Neuron (in vitro differentiated cells): ENCODE measurements around a stretch of chr4.

- PRO-cap = no peak
These were observed 8.1 kb upstream of the MRPL1 start for GRCh38 chr4:77854259-77855285.

- PRO-cap = no peak
These were observed 1.2 kb upstream of the MRPL1 start for GRCh38 chr4:77861430-77861885.

- PRO-cap = no peak
These were observed 421 bp upstream of the ANXA3 start for GRCh38 chr4:78551189-78551508.

DNA sequence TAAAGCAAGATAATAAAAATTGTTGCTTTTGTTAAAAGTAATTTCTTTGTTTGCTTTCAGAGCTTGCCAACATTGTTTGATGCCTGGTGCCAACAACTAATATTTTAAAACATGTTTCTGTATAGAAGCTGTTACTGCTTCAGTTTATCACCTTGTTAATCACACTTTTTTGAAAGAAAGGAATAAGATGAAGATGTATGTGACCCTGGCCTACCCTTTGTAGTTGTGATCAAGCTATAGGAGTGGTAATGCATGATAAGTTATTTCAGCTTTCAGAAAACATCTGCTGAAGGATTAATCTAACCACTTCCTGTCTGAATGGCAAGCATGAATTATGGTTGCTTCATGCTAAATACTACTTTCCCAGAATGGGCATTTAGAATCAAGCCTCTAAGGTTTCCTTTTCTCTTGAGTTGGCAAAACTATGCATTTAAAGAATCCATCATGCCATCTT lies 58.9 kb downstream of the ANXA3 start:
- PRO-cap = no peak

DNA sequence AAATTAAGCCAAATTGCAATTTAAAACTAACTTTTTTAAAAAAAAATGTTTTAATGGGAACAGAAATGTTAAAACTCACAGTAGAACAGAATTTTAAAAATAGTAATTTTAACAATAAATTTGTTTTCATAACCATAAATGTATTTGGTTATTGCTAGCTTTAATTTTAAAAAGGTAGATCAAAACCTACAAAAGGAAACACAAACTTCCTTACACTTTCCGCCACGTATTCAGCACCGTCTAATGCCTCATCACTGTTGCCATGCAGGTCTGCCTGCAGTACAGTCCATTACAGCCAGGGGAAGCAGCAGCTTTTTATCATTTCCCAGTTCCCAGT lies 93.0 kb downstream of the ANXA3 start:
- PRO-cap = no peak

DNA sequence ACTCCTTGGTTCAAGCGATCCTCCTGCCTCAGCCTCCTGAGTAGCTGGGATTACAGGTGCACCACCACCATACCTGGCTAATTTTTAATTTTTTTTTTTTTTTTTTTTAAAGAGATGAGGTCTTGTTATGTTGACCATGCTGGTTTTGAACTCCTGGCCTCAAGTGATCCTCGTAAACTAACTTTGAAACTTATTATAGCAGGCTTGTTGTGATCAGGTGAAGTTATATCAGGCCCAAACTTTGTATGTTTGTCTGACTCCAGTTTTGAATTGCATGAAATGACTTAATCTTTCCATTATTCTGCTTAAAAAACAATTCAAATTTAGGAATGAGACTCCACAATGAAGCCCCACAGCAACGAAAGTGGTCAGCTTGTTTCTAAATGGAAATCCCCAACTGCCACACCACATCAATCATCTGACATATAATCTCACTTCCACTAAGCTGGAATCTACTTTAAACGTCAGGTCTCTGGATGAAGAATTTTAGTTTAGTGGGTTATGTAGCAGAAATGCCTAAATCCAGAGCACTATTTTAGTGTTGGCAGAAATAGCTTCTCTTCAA lies 1.9 kb upstream of the BMP2K start:
- PRO-cap = no peak

DNA sequence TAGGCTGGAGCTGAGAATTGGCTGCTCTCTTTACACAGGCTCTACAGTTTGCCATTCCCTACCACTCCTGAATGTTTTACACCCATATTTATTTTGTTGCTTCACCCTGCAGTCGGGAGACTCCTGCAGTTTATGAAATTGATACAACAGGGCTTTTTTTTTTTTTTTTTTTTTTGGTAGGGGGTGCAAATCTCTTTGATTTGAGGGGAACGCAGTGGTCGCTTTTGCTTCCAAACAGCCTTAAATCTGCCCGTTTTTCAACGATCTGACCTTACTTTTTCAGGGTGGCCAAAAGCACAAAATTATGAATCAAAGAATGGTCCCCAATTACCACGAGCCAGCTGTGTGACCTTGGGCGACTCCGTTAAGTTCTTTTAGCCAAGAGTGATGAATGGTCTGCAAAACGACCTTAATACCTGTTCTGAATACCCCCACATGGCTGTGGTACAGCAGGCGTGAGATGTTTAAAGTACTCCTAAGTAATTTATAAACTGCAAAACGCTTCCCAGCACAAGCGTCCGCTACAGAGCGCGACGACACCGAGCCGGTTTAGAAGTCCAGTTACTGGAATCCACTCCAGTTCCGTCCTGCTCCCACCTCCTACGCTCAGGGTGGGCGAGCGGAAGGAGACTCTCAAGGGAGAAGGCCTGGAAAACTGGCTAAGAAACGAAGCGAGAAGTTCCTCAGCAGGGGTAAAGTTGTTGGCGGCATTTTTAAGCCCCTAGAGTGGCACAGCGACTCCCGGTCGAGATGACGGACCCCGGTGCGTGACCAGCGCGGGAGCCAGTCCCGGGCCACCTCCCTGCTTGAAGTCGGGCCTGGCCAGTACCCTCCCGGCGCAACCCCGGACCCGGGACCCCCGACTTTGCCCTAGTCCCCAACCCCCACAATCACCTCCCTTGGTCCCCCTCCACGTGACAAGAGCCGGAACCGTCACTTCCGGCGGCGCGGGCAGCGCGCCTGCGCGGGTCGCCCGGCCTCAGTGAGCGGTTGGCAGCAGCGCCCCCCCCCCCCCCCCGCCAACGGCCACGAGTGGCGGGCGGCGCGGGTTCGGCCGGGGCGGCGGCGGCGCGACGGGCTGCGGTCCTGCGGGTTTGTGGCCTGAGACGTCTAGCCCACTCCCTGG lies 748 bp upstream of the BMP2K start:
- PRO-cap = bidirectional peak, plus-strand start at position 936 of the sequence, minus-strand start at position 867 of the sequence

- PRO-cap = no peak
These were observed 66.0 kb downstream of the PAQR3 start for GRCh38 chr4:78873100-78873683.

- PRO-cap = no peak
These were observed 33.3 kb downstream of the PAQR3 start for GRCh38 chr4:78905736-78906444.

- PRO-cap = no peak
These were observed 28.8 kb downstream of the PAQR3 start for GRCh38 chr4:78910153-78911208.

GRCh38 chr4:79197331-79197620 lies 128.6 kb downstream of the NAA11 start:
- PRO-cap = bidirectional peak, plus-strand start at chr4:79197564, minus-strand start at chr4:79197432

DNA sequence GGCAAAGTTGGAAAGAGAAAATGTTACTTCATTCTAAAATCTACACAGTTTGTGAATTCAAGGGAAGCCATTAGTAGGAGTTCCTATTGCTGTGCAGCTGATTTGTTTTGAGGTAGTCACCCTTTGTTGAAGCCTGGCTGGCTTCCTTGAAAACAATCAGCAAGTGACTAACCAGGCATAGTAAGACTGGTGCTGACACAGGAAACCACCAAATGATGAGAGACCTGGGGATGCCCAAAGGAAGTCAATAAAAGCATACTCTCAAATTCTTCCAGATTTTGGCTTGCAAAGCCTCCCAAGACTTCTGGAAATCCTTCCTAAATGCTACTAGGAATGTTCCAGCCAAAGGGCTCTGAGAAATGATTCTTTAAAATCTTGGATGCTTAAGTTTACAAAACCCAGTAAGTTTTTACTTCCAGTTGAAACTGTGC lies 23.9 kb upstream of the PRDM8 start:
- PRO-cap = no peak

DNA sequence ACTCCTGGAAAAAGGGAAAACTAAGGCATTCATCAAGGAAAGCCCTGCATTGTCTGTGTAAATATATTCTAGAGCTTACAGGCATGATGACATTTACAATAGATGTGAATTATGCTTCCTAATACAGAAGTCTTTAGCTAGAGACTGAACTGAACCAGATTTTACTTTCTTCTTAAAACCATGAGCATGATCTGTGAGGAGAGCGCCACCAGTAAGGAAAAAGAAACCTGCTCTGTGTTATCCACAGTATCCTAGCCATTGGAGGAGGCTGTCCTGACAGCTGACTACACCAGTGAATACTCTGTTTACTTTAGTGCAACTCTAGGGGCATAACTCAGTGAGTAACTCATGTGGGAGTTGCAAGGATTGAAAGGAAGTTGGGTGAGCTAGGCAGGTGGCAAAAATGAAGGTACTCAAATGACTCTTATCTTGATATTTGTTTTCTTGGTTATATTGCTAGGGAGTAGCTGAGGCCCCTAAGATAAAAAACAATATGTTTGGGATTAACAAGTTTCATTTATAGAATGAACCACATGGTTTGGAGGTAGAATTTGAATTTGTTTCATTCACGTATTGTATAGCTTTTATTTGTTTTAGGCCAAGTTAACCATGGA lies 2.3 kb downstream of the BMP3 start:
- PRO-cap = no peak

DNA sequence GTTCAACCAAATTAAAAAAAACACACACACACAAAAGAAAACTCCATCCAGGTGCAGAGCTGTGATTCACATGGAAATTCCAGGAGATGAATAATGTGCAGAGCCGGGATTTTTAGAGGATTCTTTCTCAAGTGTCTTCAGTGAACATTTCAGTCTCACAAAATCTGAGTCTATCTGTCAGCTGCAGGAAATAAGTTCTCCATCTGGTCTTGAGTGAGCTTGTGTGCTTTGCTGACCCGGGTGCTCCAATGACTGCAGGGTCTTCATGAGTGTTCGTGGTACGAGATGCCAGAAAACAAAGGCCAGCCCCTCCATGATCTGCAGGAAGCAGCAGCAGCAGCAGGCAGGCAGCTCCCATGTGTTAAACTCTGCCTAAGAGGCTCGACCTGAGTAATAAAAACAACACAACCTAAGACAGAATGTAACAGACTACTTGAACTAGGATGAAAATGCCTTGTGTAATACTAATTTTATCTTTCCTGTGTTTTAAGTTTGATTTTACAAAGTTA lies 44.2 kb downstream of the RASGEF1B start:
- PRO-cap = unidirectional peak, minus-strand start at position 256 of the sequence

GRCh38 chr4:81663979-81664390 lies 192.3 kb upstream of the RASGEF1B start:
- PRO-cap = no peak

DNA sequence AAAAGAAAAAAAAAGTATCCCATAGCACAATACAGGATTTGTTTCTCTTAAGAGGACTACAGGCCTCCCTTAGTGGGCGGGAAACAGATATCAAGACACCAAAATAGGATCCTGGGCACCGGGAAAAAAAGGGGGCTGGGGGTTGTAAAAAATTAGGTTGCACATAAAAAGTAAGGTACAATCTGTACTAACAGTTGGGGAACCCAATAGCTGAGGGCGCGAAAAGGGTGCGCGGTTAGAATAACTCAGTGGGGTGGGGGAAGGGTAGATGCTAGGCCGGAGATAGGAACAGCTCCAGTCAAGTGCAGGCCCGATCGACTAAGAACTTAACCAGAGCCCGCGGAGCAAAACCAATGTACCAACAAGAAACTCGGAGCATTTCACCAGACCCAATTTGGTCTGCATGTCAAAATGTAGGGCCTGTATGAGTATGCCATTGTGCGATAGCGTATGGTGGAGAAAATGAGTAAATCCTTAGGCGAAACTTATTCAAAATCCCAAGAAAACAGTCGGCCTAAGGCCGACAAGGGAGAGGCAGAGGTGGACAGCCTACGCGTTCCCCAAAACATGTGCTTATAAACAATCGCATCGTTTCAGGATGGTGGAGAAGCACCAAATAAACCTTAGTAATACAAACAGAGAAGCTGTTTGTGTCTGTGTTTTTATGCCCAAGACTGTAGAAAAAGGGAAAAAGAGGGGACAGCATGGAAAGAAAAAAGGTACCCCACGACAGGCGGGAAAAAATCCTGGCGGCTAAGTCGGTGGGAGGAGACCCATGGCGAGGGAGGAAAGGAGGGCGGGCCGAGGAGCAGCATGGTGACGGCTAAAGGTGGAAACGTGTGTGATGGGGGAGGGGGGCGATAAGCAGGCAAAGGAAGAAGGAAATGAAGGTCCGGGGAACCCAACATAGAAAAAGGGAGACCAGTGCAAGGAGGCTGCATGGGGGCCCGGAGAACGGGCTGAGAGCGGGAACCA lies 1.1 kb downstream of the HNRNPD start:
- PRO-cap = no peak

GRCh38 chr4:82626493-82626881 lies 64.7 kb upstream of the TMEM150C start:
- PRO-cap = no peak

DNA sequence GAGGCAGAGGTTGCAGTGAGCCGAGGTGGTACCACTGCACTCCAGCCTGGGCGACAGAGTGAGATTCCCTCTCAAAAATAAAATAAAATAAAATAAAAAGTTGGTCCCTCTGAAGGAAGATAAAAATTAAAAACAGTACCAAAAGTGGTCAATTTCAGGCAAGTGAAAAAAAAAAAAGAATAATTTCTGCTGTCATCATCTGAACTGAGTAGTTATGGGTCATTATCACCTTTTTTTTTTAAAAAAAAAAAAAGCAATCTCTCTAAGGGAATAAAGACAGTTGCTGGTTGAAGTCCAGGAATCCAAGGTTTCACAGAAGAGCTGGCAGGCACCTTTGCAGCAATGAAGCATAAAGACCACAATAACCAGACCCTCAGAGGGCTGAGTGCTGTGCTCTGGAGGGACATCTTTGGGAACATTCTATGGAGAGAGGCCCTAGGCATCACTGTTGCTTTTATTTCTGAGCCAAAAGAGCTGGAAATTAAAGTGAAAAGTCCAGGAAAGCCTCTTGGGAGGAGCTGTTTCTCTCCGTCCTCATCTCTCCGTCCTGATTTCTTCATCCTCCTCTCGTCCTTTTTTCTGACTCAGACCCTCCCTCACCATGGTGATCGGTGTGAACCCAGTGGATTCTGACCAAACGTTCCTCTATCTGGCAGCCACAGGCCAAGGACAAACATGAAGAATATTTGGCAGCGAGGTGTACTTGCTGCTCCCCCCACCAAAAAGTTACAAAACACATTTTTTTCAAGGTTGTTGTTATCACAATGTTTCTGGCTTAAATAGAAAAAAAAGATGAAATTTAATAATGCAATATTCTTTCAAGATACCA lies 80.5 kb downstream of the SCD5 start:
- PRO-cap = no peak

DNA sequence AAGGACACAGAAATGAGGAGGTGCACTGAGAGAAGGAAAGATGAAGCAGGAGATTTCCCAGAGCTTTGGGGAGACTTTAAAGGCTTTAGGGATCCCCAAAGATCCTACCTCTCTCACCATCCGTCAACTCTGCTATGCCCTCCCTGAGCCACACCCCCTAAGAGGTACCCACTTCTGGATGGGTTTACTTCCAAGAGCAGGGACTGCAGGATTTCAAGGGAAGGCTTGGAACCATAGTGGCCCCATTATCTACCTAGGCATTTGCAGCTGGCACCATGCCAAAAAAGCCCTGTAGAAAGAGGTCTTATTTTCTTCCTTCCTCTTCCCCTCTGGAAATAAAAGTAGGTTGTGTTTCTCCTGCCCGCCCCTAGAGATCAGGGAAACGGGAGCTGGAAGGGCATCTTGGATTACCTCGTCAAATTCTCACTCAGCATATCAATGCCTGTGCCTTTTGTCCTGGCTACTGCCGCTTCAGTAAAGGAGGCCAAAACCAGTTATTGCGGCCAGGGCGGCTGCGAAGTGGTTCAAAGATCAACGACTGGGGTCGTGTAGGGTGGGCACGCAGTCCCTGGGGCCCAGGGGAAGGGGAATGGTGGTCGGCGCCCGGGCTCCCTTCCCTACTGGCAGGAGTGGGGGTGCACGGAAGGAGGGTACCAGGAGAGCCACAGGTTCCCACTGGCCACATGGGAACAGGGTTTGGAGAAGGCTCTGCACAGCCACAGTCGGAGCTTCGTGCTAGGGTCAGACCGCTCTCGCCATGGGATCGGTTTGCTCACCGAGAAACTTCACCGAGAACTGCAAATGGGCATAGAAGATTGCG lies 1.5 kb downstream of the SCD5 start:
- PRO-cap = bidirectional peak, plus-strand start at position 497 of the sequence, minus-strand start at position 425 of the sequence

DNA sequence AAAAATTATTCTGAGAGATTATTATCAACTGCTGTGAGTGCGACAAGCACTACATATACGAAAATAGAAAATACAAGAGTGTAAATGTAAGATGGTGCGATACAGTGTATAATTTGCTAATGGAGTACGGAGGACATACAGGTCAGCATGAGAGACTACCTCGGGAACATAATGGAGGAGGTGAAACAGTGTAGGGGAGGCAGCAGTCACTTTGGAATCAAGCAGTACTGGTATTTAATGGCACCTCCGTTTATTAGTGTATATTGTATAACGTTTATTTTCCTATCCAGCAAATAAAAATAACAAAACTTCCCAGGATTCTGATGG lies 2.9 kb upstream of the LIN54 start:
- PRO-cap = no peak